UCH-1 (cell line): Measurements from ENCODE around the genes MRPL16, TCN1, OOSP1 and MS4A12.

GRCh38 chr11:59190784-59191394, 19.0 kb downstream of the DTX4 start:
- RRBS, result no CpG with 5 or more reads among the region's 7 CpGs

DNA sequence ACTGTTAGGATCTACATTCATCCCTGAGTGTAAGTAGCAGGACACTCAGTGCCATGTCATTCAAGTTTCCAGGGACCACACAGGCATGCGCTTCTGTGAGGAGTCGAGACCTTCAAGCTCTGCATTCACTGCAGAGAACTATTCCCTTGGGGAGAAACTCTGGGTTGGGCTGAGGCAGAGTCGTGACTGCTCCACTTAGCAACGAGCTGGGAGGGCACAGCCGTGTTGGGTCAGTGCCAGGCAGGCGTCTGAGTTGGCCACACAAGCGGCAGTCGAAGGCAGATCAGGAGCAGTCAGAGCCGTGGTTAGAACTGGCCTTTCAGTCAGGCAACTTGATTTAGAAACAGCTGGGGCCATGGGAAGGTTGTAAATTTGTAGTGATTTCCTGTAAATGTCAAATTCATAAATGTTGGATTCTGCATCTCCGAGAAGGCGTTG, 14.7 kb downstream of the MPEG1 start:
- RRBS, result no CpG with 5 or more reads among the region's 11 CpGs

- RRBS, result no CpG with 5 or more reads among the region's 10 CpGs
Observed at GRCh38 chr11:59551568-59551963, 40.2 kb downstream of the OR4D9 start.

- RRBS, result no CpG with 5 or more reads among the region's 6 CpGs
Observed at GRCh38 chr11:59608394-59608843, 7.2 kb downstream of the OSBP start.

DNA sequence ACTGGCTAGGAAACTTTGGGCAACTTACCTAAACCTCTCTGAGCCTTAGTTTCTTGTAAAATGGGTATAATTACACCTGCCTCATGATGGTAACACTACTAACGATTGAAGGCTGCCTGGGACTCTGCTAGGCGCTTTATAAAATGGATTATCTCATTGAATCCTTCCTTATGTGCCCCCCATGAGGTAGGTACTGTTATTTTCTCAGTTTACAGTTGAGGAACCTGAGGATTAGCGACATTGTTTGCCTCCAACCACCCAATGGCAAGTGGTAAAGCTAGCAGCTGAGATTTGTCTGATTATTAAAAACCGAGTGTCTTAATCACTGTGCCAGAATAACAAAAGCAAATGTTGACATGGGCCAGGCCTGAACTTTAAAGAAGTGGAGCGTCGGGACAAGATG, 1.3 kb upstream of the PATL1 start:
- RRBS, result no CpG with 5 or more reads among the region's 6 CpGs

DNA sequence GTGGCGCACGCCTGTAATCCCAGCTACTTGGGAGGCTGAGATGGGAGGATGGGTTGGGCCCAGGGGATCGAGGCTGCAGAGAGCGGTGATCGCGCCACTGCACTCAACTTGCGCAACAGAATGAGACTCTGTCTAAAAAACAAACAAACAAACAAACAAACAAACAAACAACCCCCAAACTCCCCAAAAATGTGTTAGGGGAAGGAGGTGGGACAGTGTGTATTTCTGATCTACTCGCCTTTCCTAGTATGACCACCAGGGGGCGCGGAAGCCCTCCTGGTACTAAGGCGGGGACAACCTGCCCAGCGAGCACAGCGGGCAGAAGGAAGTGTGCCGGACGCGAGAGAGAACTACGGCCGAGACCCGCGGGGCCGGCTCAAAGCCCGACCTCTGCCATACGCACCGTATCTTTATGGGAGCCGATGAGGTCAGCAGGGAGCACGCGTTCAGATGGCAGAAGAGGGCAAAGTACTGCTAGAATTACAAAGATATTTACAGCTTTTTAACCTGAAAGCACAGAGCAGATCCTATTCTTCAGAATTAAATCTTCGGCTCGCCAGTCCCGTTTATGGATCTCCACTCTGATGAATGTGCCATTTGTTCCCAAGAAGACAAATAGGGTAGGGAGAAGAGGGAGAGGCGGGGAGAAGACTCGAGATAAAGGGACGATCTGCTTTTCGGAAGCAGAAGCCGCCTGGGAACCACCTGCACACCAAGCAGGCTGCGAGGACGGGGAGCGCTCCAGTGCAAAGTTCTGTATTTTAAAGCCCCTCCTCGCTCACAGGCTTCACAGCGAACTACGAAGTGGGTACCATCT, 1.1 kb upstream of the STX3 start:
- RRBS, result no CpG with 5 or more reads among the region's 41 CpGs

DNA sequence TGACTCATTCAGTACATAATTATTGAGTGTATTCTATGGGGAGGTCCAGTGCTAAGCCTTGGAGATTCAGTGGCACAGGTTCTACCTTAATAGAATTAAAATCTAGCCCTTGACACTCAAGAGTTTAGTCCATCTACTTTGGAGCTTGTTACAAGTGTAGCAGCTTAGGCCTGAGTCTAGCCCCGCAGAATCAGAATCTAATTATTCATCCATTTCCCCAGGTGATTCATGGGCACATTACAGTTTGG, 1.2 kb downstream of the STX3 start:
- RRBS, result no CpG with 5 or more reads among the region's 1 CpG

DNA sequence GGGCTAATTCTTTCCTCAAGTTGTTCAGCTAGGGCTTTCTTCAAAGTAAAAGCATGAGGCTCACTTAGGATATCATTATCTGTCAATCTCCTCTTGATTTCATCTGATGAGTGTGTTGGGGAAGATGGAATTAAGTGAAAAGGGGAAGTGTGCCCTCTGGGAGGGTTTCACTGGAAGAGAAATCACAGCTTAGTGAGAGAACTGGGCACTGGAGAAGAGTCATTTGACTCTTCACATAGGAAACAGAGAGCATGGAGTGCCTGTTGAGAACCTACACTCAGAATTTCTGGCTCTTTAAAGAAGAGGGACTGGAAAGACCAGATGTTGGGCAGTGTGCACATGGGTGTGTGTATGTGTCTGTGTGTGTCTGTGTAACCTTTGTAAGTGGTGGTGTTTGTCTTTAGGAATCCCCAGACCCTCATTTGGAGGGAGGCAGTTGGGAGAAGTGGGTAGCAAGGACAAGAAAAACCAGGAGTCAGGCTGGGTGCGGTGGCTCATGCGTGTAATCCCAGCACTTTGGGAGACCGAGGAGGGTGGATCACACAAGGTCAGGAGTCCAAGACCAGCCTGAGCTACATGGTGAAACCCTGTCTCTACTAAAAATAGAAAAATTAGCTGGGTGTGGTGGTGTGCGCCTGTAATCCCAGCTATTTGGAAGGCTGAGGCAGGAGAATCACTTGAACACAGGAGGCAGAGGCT, 10.0 kb downstream of the STX3 start:
- RRBS, result no CpG with 5 or more reads among the region's 4 CpGs

DNA sequence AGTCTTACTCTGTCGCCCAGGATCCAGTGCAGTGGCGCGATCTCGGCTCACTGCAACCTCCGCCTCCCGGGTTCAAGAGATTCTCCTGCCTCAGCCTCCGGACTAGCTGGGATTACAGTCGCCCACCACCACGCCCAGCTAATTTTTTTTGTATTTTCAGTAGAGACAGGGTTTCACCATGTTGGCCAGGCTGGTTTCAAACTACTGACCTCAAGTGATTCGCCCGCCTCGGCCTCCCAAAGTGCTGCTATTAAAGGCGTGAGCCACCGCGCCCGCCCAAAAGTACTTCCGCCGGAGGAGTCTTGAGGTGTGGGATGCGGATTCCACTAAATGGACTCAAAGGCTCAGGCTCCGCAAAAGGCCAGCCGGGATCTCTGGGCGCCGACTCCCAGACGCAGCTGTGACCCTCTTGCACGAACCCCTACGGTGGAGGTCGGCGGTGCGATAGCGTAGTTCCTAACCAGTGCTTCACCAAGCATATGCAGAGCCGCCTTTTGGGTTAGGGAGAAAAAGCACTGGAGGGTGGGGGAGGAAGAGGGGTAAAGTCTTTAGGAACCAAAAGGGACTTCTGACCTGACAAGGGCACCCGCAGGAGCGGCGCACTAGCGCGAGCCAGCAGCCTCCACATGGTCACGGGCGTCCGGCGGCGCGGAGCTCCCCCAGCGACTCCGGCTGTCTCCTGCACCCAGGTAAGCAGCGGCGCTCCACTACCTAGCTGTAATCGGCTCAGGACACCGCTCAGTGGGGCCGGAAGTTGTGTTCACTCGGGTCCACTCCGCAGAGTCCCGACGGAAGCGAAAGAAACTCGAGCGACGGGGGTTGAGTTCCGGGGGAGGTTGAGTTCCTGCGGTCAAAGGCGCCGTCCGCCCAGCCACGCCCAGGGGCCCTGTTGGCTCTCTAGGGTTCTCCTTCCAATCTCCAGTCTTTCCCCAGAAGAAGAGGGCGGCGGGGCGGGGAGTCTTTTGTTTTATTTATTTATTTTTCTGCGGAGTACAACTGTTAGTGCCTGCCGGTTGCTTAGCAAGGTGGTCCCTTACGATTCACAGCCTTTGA, at the start of gene MRPL16:
Gene MRPL16 (minus strand): TSS at position 748 of the 1,053 bp plus-strand sequence.
- RRBS, result 4% methylated on average over 17 of the region's 69 CpGs

- RRBS, result no CpG with 5 or more reads among the region's 4 CpGs
Observed at GRCh38 chr11:59866343-59866805, at the start of gene TCN1. TCN1 (minus strand) TSS chr11:59866487.

- RRBS, result no CpG with 5 or more reads among the region's 8 CpGs
Observed at GRCh38 chr11:59891473-59892138, 13.0 kb downstream of the OOSP3 start.

- RRBS, result no CpG with 5 or more reads among the region's 3 CpGs
Observed at GRCh38 chr11:59937989-59938659, at the start of gene OOSP1. OOSP1 (plus strand) TSS chr11:59938432.

DNA sequence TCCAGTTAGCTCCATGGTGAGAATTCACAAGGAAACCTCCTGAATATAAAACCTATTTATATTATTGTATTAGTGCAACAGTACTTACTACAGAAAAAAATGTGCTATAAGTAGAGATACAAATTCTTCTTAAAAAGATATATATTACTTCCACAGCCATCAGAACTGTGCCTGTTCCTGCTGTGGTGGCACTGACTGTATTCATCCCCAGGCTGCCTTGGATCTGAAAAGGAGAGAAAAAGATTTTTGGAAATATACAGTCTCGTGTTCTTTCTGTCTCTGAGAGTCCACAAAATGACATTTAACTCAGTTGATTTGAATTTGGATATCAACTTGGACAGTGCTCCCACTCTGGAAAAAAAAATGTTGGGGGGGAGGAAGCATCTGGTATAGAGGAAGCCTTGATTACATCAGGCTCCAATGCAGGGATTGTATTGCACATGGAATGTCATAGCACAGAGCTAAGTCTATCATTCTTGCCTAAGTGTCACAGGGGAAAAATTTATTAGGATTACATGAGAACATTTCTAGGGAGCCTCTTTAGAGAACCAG, 23.2 kb downstream of the MS4A6A start:
- RRBS, result no CpG with 5 or more reads among the region's 1 CpG

DNA sequence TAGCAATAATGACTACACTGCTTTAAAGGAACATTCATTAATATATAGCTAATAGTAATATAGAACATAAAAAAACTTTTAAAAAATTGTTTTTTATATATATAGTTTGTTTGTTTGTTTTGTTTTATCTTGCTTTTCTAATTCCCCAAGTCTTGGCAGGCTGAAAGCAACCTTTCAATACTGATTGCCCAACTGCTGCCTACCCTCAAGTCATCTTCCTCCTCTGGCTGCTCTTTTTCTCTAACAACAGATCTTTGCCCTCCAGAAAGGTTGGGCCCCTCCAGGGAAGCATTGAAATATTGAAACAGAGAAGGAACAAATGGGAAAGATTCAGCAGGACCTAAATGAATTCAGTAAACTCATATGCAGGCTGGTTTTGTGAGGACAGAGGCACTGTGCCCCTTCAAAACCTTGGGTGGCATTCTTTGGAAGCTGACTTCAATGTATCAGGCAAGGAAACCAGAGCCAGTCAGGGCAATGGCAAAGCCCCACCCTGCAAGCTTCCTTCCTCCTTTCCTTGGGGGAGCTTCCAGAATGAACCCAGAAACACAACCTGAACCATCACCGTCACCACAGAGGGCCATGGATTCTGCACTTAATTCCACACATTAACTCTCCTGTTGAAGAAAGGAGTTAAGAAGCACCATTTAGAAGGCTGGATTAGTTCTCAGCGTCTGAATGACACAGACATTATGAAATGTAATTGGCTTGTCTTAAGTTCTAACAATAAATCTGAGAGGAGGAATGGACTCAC, 813 bp upstream of the MS4A6A start:
- RRBS, result no CpG with 5 or more reads among the region's 2 CpGs

DNA sequence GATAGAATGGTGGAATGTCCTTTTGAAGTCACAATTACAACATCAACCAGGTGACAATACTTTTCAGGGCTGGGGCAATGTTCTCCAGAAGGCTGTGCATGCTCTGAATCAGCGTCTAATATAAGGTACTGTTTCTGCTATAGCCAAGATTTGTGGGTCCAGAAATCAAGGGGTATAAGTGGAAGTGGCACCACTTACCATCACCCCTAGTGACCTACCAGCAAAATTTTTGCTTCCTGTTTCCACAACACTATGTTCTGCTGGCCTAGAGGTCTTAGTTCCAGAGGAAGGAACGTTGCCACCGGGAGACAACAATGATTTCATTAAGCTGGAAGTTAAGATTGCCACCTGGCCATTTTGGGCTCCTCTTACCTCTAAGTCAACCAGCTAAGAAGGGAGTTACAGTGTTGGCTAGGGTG, 20.5 kb downstream of the MS4A4E start:
- RRBS, result no CpG with 5 or more reads among the region's 3 CpGs

- RRBS, result no CpG with 5 or more reads among the region's 4 CpGs
Observed at GRCh38 chr11:60363908-60364494, 14.3 kb upstream of the MS4A7 start.

DNA sequence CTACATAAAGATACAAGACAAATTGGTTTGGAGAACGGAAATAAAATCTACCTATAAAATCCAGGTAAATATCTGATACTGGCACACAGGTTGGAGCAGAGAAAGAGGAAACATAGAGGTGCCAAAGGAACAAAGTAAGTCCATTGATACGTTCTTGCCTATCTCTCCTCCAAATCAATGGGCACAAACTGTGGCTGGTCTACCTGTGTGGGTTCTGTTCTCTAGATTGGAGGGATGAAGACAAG, at the start of gene MS4A12:
Gene MS4A12 (plus strand): TSS at position 84 of the 245 bp plus-strand sequence.
- RRBS, result no CpG with 5 or more reads among the region's 2 CpGs

GRCh38 chr11:60498830-60499430, 6.4 kb downstream of the MS4A12 start:
- RRBS, result no CpG with 5 or more reads among the region's 4 CpGs

- RRBS, result no CpG with 5 or more reads among the region's 4 CpGs
Observed at GRCh38 chr11:60500248-60500942, 7.8 kb downstream of the MS4A12 start.